IMR-90 (cell line): Measurements from ENCODE around the gene DNAH17.

DNA sequence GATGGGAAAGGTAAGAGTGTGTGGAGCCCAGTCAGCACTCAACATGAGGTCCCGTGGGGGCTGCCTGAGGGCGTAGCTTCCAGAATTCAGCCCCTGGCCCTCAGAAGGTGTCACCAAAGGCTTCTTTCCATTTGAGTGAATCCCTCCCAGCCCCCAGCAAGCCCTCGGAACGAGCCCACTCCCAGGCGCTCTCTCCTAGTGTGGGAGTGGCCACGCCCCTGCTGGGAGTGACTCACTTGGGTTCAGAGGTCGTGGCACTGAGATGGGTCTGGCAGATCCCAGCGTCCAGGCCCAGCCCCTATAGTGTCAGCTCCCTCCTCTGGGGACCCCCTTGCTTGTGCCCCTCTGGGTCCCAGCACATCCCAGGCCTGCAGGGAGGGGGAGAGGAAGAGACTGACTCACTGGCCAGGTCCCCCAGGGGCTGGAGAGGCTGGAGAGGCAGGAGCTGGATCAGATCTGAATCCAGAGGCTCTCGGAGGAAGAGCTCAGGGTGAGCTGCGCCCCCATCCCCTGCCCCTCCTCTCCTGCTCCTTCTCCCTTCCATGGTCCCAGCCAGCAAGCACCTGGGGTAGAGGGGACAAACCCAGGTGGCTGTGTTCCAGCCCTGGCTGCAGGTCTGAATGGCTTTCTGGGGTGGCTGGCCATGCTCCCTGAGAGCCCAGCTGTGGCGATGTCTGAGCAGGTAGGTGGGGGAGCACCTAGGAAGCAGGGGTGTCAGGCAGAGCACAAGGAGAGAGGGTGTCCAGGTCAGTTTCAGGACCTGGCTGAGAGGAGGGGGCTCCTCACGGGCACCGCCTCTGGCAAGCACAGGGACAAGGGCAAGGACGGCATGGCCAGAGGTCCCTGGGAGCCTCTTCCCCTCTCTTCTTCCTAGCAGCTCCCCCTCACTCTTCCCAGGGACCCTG is 169.2 kb downstream of the SEPTIN9 start:
- RRBS, result no CpG with 5 or more reads among the region's 14 CpGs
CAGE:
- cytosol, long polyA plus RNA, result start-site peak on the plus strand centred at position 453 of the sequence, 26 bp wide, 300 and 508 reads in 2 replicates
- long polyA plus RNA, result start-site peak on the plus strand centred at position 401 of the sequence, 130 bp wide, 400 and 526 reads in 2 replicates
- nucleus, long polyA plus RNA, result start-site peak on the plus strand centred at position 454 of the sequence, 61 bp wide, 75 and 86 reads in 2 replicates

GRCh38 chr17:77493574-77493967 is 212.3 kb downstream of the SEPTIN9 start:
- RRBS, result no CpG with 5 or more reads among the region's 7 CpGs
CAGE:
- cytosol, long polyA plus RNA, result no peak
- long polyA plus RNA, result no peak
- nucleus, long polyA plus RNA, result no peak

DNA sequence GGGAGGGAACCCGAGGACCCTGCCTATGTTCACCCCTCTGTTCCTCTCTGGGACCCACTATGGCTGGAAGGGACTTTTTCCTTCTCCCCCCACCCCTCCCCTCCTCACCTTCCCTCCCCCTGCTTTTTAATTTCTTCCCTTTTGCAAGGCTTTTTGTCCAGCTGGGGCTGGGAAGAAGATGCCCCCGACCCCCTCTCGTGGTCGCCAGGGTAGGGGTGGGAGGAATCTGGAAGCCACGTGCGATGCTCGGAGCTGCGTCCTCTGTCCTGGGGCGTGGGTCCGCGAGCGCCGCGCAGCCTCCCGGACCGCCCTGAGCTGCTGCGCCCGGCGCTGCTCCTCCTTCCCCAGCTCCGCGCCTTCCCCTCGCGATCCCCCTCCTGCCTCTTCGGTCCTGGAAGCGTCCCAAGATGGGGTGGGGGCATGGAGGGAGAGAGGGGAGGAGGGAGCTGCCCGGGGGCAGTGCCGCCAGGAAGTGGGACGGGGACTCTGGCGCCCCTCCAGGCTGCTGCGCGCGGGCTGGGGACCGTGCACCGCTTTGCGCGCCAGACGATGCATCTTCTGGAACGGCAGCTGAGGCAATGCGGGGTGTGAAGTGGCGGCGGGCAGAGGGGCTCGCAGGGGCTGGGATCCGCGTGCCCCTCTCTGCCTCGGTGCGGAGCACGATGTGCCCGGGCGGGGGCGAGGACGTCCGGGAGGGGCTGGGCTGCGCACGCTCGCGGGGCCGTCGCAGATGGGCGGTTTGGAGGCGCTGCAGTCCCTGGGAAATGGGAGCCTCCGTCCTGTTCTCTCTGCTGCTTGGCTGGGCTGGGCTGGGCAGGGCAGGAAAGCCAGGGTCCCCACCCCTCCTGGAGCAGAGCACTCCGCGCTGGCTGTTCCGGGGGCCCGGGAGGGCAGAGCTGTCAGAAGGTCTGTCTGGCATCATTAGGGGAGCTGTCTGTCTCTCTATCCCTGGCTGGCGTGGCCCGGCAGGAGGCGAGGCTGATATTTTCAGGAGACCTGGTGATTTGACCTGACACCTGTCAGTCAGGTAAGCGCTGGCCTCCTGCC is 247.3 kb downstream of the SEPTIN9 start:
- RRBS, result 24% methylated on average over 4 of the region's 69 CpGs
CAGE:
- cytosol, long polyA plus RNA, result no peak
- long polyA plus RNA, result no peak
- nucleus, long polyA plus RNA, result no peak

- RRBS, result no CpG with 5 or more reads among the region's 9 CpGs
CAGE:
- cytosol, long polyA plus RNA, result no peak
- long polyA plus RNA, result no peak
- nucleus, long polyA plus RNA, result no peak
Observed at GRCh38 chr17:77681931-77682298, 276.6 kb upstream of the TNRC6C start.

GRCh38 chr17:77735631-77736472 is 222.7 kb upstream of the TNRC6C start:
- RRBS, result no CpG with 5 or more reads among the region's 16 CpGs
CAGE:
- cytosol, long polyA plus RNA, result no peak
- long polyA plus RNA, result no peak
- nucleus, long polyA plus RNA, result no peak

DNA sequence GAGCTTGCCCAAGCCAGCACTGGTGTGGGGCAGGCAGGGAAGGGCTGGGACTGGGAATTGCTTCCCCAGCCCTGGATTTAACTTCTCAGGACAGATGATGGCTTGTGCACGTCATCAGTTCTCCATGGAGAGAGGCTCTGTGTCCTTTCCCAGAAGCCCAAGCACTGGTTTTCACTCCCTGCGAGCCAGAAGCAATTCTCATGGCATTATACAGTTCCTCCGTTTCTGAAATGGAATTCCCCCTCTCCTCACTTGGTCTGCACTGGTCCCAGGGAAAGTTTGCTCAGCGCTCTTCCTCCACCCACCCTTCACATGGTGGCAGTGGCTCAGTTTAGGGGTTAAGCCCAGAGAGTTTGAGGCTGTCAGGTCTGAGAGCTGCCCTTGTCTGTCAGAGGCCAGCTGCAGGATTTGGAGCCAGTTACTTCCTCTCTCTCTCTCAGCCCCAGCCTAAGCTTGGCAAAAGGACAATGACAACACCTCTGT is 219.7 kb upstream of the TNRC6C start:
- RRBS, result no CpG with 5 or more reads among the region's 4 CpGs
CAGE:
- cytosol, long polyA plus RNA, result no peak
- long polyA plus RNA, result no peak
- nucleus, long polyA plus RNA, result no peak

DNA sequence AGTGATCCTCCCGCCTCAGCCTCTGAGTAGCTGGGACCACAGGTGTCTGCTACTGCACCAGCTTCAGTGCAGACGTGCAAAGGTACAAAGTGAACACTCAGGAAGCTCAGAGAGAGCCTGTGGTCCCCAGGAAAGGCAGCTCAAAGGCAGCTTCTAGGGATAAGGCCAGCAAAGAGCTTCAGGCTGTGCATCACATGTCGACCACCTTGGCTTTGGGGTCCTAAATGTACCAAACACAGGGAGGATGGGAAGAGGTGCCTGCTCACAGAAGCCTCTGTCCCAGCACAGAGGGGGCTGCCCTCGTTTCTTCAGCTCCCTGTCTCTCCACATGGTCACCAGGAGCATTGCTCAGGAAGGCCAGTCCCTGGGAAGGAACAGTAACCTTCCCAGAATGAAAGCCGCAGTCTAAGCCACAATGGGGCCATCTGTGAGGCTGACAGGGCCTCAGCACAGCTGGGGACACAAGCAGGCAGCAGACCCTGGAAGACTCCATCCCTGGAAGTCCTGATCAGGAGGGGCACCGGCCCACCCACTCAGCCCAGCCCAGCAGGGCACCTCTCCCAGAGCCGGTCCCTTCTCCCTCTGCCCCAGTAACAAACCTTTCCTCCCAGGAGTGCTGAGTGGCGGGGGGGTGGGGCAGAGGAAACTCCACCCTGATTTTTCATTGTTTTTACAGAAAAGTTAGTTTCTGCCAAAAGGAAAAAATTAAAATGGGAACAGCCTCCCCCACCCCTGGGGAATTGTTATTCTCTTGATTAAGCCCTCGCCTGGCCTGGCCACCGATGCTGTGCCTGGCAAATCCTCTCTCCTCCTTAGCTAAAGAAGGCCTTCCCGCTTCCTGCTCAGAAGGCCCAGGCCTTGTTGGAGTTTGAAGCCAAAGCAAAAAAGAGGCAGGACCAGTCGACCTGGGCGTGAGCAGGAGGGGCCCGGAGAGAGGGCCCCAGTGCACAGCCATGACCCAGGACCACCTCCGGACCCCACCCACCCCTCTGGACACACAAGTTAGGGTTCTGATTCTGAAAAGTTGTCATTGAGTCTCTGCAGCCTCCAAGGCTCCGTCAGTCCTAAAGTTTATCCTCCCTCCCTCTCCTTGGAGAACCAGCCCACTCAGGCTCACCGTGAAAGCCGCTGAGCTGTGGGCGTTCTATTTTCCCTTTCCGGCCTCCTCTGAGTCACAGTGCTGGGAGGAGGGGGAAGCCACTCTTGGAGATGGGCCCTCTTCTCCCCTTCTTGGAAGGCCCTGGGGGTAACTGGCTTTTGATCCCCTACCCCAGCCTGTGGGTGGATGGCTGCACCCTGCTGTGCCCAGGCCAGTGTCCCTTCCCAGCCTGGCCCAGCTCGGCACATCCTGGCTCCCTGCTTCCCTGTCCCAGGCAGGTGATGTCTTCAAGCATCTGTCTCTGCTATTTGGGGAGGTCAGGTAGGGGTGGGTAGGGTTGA is 128.5 kb upstream of the TNRC6C start:
- RRBS, result 60% methylated on average over 4 of the region's 21 CpGs
CAGE:
- cytosol, long polyA plus RNA, result no peak
- long polyA plus RNA, result no peak
- nucleus, long polyA plus RNA, result no peak

- RRBS, result no CpG with 5 or more reads among the region's 14 CpGs
CAGE:
- cytosol, long polyA plus RNA, result no peak
- long polyA plus RNA, result no peak
- nucleus, long polyA plus RNA, result no peak
Observed at GRCh38 chr17:77864626-77865184, 93.8 kb upstream of the TNRC6C start.

GRCh38 chr17:78050650-78051201 is 77.8 kb downstream of the TMC6 start:
- RRBS, result no CpG with 5 or more reads among the region's 9 CpGs
CAGE:
- cytosol, long polyA plus RNA, result no peak
- long polyA plus RNA, result no peak
- nucleus, long polyA plus RNA, result no peak

- RRBS, result no CpG with 5 or more reads among the region's 17 CpGs
CAGE:
- cytosol, long polyA plus RNA, result no peak
- long polyA plus RNA, result no peak
- nucleus, long polyA plus RNA, result no peak
Observed at GRCh38 chr17:78106103-78107019, 22.2 kb downstream of the TMC6 start.

- RRBS, result no CpG with 5 or more reads among the region's 16 CpGs
CAGE:
- cytosol, long polyA plus RNA, result no peak
- long polyA plus RNA, result no peak
- nucleus, long polyA plus RNA, result no peak
Observed at GRCh38 chr17:78184108-78184753, 2.6 kb downstream of the TK1 start.

DNA sequence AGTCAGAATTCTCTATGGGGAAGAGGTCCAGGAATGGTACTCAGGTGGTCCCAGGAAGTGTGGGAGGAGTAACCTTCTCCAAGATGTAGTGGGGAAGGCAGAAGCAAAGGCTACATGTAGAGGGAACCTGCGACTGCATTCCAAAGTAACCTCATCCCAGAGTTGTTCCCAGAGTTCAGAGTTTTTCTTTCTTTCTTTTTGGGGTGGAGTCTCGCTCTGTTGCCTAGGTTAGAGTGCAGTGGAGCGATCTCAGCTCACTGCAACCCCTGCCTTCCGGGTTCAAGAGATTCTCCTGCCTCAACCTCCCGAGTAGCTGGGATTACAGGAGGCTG is 1.5 kb downstream of the TK1 start:
- RRBS, result no CpG with 5 or more reads among the region's 5 CpGs
CAGE:
- cytosol, long polyA plus RNA, result no peak
- long polyA plus RNA, result no peak
- nucleus, long polyA plus RNA, result no peak

DNA sequence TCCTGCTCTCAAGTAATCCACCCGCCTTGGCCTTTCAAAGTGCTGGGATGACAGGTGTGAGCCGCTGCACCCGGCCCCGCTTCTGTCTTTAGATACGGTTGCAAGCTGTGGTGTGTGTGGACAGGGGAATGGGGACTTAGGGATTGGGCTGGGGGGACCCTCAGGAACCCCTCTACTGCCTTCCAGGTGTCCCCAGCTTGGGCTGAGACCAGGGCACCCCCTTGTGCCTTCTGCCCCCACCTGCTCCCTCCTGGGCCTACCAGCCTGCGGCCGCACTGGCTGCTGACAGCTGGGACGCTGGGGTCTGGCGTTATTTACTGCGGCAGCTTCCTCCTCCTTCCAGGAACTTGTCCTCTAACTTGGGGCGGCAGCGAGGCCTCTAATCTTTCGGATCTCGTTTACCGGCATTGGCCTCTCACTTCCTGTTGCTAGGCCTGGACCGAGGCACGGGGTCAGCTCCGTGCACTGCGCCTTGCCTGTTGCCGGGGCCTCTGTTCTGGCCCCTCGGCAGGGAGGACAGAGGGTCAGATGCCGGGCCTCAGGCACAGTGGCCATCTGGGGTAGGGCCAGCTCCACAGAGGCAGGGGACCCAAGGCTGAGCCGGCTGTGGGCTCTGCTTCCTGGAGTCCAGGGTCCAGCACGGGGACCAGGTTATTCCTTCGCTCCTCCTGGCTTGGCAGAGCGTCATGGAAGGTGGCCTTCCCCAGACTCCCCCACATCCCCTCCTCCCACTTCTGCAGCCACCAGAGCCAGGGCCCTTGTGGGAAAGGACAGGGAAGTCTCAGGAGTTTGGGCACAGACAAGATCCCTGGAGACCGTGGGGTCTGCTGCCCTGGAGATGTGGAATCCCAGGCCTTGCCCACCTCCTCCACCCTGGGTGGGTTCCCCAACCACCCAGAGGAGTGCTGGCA is 31.8 kb downstream of the TMEM235 start:
- RRBS, result 45% methylated on average over 7 of the region's 27 CpGs
CAGE:
- cytosol, long polyA plus RNA, result no peak
- long polyA plus RNA, result no peak
- nucleus, long polyA plus RNA, result no peak

- RRBS, result no CpG with 5 or more reads among the region's 4 CpGs
CAGE:
- cytosol, long polyA plus RNA, result no peak
- long polyA plus RNA, result no peak
- nucleus, long polyA plus RNA, result no peak
Observed at GRCh38 chr17:78379484-78379727, 957 bp downstream of the PGS1 start.

GRCh38 chr17:78397685-78397868 is 19.1 kb downstream of the PGS1 start:
- RRBS, result no CpG with 5 or more reads among the region's 6 CpGs
CAGE:
- cytosol, long polyA plus RNA, result no peak
- long polyA plus RNA, result no peak
- nucleus, long polyA plus RNA, result no peak

DNA sequence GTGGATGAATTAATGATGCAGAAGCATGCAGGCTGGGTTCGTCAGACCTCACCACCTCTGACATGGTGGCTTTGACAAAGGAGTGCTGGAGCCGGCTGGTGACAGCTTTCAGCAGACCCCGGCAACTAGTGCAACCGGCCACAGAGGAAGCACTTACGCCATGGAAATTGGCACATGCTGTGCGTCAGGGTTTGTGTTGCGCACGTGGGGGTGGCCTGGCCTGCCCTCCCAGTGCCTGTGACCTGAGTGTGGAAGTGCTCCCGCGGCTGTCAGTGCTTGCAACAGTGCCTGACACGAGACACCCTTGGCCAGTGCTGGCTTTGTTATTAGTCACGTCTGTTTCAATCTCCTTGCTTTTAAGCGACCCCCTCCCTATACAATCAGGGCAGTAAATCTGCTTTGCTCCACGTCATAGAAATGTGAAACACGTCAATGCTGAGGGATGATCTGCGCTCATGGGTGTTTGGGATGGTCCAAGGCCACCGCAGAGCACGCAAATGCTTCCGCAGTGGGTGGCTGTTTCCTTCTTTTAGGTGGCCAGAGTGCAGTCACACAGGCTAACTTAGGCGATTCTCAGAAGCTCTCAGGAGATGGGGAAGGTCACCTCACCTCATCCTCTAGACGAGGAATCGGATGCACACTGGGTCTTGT is 64.3 kb downstream of the PGS1 start:
- RRBS, result no CpG with 5 or more reads among the region's 22 CpGs
CAGE:
- cytosol, long polyA plus RNA, result no peak
- long polyA plus RNA, result no peak
- nucleus, long polyA plus RNA, result no peak

DNA sequence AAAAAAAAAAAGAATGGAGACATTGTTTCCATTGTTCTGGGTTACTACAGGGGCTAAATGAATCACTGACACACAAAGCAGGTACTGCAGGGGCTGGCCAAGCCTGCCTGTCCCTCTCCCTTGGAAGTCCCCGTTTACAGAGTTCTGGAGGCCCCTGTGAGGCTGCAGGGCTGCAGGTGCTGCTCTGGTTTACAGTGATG is 39.1 kb downstream of the DNAH17 start:
- RRBS, result no CpG with 5 or more reads among the region's 1 CpG
CAGE:
- cytosol, long polyA plus RNA, result no peak
- long polyA plus RNA, result no peak
- nucleus, long polyA plus RNA, result no peak

GRCh38 chr17:78577208-78577599 is at the start of gene DNAH17:
DNAH17 (minus strand) TSS chr17:78577396.
- RRBS, result no CpG with 5 or more reads among the region's 9 CpGs
CAGE:
- cytosol, long polyA plus RNA, result no peak
- long polyA plus RNA, result no peak
- nucleus, long polyA plus RNA, result no peak

- RRBS, result 33% methylated on average over 1 of the region's 8 CpGs
CAGE:
- cytosol, long polyA plus RNA, result no peak
- long polyA plus RNA, result no peak
- nucleus, long polyA plus RNA, result no peak
Observed at GRCh38 chr17:78734640-78735189, 47.4 kb downstream of the CYTH1 start.

- RRBS, result no CpG with 5 or more reads among the region's 5 CpGs
CAGE:
- cytosol, long polyA plus RNA, result no peak
- long polyA plus RNA, result no peak
- nucleus, long polyA plus RNA, result no peak
Observed at GRCh38 chr17:78766854-78767286, 15.2 kb downstream of the CYTH1 start.